ENCODE measurements around the gene SLC19A2.

- PRO-cap, result no peak
- RAMPAGE, long total RNA, 4 experiments, result no peak in any of the 4 experiments
Observed at GRCh38 chr1:168920433-168921068, 185.9 kb upstream of the ATP1B1 start.

GRCh38 chr1:169044279-169044687, 62.2 kb upstream of the ATP1B1 start:
- PRO-cap, result no peak
- RAMPAGE, long total RNA, 4 experiments, result no peak in any of the 4 experiments

- PRO-cap, result no peak
- RAMPAGE, long total RNA, 4 experiments, result no peak in any of the 4 experiments
Observed at GRCh38 chr1:169052715-169053244, 53.7 kb upstream of the ATP1B1 start.

DNA sequence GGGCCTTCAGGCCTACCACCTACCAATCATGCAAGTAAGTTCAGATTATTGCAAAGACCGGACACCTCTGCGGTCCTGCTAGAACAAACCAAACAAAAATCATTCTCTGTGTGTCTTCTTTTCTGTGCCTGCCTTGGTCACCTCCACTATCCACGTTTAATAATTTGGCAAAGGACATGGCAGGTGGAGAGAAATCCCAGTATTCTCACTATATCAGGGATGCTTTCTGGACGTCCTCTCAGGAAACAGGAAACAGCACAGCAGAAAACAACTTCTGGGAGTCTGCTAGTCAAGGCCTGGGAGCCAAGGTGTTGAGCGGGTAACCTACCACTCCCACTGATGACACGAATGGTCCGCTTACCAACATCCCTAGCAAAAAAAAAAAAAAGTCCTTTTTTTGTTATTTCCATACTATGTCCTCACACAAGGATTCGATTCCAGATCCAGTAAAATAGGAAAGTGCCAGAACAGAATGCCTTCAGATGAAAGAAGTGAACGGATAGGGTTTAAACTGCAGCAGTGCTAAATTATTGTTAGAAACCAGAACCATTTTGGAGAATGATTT, 4.5 kb upstream of the ATP1B1 start:
- PRO-cap, result no peak
- RAMPAGE, long total RNA, 4 experiments, result no peak in any of the 4 experiments

- PRO-cap, result bidirectional peak, plus-strand start at chr1:169485319, minus-strand start at chr1:169485295; bidirectional peak, plus-strand start at chr1:169486163, minus-strand start at chr1:169485944
- RAMPAGE, long total RNA, 4 experiments, result no peak in any of the 4 experiments
Observed at GRCh38 chr1:169484824-169486046, at the start of gene SLC19A2. Gene SLC19A2, minus strand, starts transcription at chr1:169485944.

DNA sequence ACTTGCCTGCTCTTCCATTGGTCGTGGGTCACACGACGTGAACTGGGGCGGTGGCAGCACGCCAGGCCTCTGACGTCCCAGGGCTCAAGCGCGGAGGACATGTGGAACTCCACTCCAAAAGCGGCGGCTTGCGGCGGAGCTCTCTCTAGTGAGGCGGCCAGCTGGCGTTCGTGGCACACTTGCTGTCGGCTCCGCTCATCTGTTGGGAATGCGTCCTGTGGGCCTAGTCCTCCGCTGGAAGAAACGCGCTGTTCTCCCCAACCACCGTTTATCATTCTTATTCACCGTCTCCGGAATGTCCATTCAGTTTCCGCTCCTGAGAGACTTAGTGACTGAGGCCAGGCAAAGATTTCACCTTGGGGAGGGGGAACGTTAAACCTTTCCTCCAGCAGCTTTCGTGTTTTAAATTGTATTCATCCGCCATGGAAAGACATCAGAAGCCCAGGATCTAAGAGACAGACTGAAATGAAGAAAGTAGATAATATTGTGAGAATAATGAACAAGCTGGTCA, 358 bp upstream of the SLC19A2 start:
- PRO-cap, result bidirectional peak, plus-strand start at position 117 of the sequence, minus-strand start outside the sequence
- RAMPAGE, long total RNA, 4 experiments, result start-site peak on the plus strand in 4 of 4 experiments, centred at positions 80 to 120 of the sequence, 7 to 35 reads per replicate

DNA sequence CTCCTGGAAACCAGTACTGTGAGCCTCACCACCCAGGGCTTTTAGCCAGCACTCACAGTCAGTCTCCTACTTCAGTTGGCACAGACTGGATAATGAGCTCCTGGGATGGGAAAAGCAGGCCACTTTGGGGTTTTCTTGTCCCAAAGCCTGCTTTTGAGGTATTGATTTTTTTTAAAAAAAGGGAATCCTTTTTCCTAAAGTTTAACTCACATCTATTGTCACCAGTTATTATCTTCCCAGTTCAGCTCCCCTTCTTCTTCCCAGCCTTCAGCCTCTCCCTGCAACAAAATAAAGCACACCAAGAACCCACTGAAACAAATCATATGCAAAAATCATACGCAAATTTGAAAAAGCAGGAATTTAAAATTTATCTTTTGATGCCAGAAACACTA, 40.2 kb downstream of the SCYL3 start:
- PRO-cap, result no peak
- RAMPAGE, long total RNA, 4 experiments, result no peak in any of the 4 experiments

DNA sequence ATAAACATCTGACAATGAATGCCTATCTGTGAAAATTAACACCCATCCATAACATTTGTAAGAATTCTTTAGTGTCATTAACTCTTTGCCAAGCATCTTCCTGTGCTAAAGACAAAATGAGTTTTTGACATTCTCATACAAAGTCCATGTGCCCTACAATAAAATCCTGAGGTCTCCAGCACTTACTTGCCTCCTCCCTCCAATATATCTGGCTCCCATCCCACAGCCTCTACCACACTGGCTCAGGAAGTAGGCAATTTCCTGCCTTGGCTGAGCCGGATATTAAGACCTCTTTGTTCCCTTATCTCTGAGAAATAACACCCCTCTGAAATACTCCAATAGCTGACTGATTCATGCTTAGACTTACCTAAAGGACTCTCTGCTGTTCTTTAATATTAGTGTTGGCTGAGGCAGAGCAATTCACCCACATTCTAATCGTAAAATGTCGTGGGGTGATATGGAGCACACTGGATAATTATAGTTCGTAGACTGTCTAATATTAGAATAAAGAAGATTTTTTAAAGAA, 37.6 kb upstream of the GORAB start:
- PRO-cap, result no peak
- RAMPAGE, long total RNA, 4 experiments, result no peak in any of the 4 experiments

DNA sequence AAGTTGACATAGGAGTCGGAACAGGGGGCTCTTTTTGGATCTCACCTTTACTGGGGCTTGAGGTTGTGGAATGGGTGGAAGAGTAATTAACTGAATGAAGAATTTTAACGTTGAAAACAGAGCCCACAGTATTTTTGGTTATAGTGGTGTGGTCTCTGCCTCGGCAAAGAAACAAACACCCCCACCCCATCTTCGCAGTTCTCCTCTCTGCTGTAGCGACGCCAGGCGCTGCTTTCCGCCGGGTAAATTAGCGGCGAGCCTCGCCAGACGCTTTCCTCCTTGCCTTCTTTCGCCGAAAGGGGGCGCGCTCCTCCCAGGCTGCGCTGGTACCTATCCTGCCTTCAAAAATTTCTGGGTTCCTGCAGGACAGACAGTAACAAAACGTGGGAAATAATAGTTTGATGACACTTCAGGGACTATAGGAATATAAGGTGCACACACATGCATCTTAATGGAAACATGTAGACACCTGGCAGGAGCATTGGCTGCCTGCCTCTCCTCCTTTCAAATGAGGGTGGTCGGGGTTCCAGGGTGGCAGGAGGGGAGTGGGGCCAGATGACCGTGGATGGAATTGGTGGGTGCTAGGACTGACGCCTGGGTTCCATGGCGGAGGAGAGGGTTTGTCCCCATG, 7.4 kb downstream of the PRRX1 start:
- PRO-cap, result no peak
- RAMPAGE, long total RNA, 4 experiments, result no peak in any of the 4 experiments

- PRO-cap, result no peak
- RAMPAGE, long total RNA, 4 experiments, result no peak in any of the 4 experiments
Observed at GRCh38 chr1:170686266-170686919, 22.5 kb downstream of the PRRX1 start.

- PRO-cap, result no peak
- RAMPAGE, long total RNA, 4 experiments, result no peak in any of the 4 experiments
Observed at GRCh38 chr1:170882869-170883405, 52.4 kb upstream of the MROH9 start.

- PRO-cap, result no peak
- RAMPAGE, long total RNA, 4 experiments, result no peak in any of the 4 experiments
Observed at GRCh38 chr1:171222784-171223530, 25.3 kb upstream of the FMO1 start.

GRCh38 chr1:171511885-171512416, 26.6 kb downstream of the PRRC2C start:
- PRO-cap, result no peak
- RAMPAGE, long total RNA, 4 experiments, result no peak in any of the 4 experiments

DNA sequence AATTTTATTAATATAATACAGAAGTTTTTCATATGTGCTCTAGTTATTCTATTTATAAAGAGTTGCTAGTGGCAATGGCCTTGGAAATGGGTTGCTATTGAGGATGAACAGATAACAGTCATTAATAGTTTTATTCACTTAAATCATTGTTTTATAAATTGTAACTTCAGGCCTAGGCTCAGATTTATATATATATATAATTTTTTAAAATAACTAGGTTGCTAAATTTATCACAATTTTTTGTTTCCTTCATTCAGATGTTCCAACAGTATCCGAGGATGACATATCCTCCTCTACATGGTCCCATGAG, 36.5 kb downstream of the PRRC2C start:
- PRO-cap, result no peak
- RAMPAGE, long total RNA, 4 experiments, result no peak in any of the 4 experiments

DNA sequence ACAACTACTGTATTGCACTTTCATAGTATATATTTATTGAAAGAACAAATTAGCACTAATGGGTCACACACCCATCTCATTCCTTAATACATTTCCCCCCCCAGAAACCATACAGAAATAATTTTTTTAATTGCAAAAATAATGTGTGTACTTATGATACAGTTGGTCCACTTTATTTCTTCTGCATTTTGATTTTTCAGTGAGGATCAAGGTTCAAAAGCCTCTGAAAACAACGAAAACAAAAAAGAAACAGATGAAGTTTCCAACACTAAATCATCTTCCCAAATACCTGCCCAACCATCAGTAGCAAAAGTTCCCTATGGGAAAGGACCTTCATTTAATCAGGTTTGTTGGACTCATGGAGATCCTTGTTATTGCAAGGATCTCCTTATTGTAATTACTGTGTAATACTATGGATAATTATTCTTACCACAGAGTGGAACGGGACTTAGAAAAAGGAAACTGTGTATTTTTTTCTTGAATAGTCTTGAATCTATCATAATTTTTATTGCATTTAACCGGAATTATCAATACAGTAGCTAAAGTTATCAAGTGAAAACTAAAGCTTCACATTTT, 39.4 kb downstream of the PRRC2C start:
- PRO-cap, result no peak
- RAMPAGE, long total RNA, 4 experiments, result no peak in any of the 4 experiments

DNA sequence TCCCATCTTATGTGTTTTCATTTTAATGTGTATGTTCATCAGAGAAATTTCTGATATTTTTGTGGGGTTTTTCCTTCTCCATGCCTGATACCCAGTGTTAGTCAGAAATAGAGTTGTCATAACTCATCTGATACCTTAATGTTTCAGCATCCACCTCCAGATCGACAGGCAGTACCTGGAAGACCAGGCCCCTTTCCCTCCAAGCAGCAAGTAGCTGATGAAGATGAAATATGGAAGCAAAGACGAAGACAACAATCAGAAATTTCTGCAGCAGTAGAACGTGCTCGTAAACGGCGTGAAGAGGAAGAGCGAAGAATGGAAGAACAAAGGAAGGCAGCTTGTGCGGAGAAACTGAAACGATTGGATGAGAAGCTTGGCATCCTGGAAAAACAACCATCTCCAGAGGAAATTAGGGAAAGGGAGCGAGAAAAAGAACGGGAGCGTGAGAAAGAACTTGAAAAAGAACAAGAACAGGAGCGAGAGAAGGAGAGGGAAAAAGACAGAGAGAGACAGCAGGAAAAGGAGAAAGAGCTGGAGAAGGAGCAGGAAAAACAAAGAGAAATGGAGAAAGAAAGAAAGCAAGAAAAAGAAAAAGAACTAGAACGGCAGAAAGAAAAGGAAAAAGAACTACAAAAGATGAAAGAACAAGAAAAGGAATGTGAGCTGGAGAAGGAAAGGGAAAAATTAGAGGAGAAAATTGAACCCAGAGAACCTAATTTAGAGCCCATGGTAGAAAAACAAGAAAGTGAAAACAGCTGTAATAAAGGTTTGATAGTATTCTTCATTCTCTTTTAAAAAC, 47.1 kb downstream of the PRRC2C start:
- PRO-cap, result no peak
- RAMPAGE, long total RNA, 4 experiments, result no peak in any of the 4 experiments

DNA sequence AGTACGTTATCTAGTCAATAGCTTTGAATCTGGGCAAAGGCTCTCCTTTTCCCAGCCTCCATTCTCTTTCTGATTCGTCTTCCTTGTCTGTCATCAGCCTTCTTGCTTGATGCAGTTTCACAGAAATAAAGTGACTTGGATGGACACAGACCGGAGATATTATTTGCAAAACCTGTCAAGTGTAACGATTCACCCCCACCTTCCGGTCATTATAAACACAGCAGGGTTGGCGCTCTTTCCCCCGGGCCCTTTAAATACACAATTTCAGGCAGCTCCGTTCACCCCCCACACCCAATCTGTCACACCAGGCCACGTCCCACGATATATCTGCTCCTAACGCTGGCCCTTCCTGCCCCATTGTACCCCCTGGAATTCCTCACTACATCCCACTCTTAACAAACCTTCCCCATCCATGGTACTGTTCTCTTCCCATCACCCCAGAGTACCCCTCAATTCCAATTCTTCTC, 609 bp downstream of the VAMP4 start:
- PRO-cap, result no peak
- RAMPAGE, long total RNA, 4 experiments, result no peak in any of the 4 experiments

DNA sequence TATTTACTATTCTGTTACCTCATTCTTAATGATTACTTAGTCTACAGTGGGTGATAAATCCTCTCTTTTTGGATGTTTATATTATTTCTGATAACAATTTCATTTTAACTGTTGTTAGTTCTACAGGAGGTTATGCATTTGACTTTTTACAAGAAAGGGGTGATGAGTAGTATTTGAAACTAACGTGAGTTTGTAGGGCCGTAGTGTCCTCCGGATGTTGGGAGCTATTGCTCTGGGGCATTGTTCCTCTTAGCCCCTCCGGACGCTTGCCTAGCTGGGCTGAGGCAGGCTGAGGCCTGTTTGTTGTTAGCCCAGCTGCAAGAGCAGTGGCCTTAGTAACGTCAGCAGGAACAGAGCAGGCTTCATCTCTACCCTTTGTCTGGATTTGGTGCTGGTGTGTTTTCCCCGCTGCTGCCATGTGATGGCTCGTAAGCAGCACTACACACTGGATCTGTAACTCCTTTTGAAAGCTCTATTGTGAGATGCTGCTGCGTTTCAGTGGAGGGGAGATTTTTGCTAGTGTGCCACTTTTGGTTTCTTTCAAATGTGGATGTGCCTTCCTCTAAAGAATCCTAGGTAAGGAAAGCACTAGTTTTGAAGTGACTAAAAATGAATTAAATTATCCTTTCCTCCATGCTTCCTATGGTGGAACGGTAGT, 57.6 kb downstream of the DNM3 start:
- PRO-cap, result no peak
- RAMPAGE, long total RNA, 4 experiments, result no peak in any of the 4 experiments

DNA sequence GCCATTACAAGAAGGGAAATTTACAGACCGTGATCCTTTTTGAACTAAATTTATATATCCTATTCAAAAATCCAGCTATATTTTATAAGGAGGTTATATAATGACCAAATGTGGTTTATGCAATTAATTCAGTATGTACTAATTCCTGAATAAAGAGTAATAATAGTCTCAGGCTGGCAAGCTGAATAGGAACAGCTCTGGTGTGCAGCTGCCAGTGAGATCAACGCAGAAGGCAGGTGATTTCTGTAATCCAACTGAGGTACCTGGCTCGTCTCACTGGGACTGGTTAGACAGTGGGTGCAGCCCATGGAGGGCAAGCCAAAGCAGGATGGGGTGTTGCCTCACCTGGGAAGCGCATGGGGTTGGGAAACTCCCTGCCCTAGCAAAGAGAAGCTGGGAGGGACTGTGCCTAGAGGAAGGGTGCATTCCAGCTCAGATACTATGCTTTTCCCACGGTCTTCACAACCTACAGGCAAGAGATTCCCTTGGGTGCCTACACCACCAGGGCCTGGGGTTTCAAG, 183.1 kb downstream of the DNM3 start:
- PRO-cap, result no peak
- RAMPAGE, long total RNA, 4 experiments, result no peak in any of the 4 experiments

- PRO-cap, result no peak
- RAMPAGE, long total RNA, 4 experiments, result no peak in any of the 4 experiments
Observed at GRCh38 chr1:172390650-172391476, 29.6 kb upstream of the C1orf105 start.